HTERT-HM (cell line): Measurements from ENCODE around the gene KLHDC7B.

GRCh38 chr22:50464617-50465181, 10.1 kb downstream of the SBF1 start:
- RRBS = 86% methylated on average over 5 of the region's 33 CpGs

- RRBS = no CpG with 5 or more reads among the region's 9 CpGs
Observed at GRCh38 chr22:50470453-50471194, 4.2 kb downstream of the SBF1 start.

- RRBS = 45% methylated on average over 4 of the region's 19 CpGs
Observed at GRCh38 chr22:50473625-50474191, 1.1 kb downstream of the SBF1 start.

DNA sequence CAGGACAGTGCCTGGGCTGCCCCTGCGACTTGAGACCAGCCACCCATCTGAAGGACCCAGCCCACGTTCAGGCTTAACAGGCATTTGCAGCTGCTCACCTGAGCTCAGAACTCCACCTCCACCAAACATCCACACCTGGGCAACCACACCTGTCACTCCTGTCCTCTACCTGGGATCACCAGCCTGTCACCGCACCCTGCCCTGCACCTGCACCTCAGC, 1.0 kb downstream of the SCO2 start:
- RRBS = no CpG with 5 or more reads among the region's 3 CpGs

DNA sequence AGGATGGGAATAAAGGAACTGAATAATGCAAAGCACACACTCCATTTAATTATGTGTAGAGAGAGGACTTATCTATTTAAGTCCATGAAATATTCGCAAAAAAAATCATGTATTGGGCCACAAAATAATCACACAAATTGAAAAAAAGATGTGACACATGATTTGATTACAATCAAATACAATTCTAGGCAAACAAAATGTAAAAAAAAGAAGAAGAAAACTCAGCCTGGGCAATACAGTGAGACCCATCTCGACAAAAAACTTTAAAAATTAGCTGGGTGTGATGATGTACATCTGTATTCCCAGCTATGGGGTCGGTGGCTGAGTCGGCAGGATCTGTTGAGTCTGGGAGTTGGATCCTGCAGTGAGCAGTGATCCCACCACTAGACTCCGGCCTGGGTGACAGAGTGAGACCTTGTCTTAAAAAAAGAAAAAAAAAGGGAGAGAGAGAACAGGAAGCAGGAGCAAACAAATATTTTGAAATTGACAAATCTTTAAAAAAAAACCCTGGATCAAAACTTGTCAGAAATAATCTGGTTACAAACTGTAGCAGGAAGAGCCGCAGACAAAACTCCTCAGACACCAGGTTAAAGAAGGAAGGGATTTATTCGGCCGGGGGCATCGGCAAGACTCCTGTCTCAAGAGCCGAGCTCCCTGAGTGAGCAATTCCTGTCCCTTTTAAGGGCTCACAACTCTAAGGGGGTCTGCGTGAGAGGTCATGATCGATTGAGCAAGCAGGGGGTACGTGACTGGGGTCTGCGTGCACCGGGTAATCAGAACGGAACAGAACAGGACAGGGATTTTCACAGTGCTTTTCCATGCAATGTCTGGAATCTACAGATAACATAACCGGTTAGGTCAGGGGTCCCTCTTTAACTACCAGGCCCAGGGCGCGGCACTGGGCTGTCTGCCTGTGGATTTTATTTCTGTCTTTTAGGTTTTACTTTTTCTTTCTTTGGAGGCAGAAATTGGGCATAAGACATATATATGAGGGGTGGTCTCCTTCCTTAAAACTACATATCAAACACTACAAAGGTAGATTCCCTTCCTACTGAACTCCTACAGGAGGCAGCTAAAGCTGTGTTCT, 826 bp upstream of the ODF3B start:
- RRBS = 93% methylated on average over 2 of the region's 19 CpGs

DNA sequence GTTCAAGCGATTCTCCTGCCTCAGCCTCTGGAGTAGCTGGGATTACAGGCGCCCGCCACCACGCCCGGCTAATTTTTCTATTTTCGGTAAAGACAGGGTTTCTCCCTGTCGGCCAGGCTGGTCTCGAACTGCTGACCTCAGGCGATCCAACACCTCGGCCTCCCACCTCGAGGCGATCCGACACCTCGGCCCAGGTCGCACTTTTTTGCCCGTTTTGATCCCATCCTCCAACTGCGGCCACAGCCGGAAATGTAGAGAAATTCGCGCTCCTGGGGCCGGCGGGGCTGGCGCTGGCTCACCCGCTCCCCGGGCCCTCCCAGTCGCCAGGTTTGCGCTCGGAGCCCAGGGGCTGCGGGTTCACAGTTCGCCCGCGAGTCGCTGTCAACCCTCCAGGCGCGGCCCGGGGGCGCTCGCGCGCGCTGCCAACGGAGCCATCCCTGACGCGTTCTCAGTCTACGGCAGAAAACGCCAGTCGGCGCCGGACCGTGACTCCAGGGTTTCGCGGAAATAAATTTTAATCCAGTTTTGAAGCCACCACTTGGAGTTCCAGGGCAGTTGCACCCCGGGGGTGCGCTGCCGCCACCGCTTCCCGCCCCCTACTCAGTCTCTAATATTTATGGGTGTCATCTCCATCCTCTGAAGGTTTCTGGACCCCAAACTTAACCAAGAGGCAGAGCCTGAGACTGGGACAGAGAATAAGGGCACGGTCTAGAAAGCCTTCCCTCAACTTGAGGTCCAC, 1.6 kb upstream of the KLHDC7B start:
- RRBS = 7% methylated on average over 25 of the region's 58 CpGs

GRCh38 chr22:50545553-50546139, at the start of gene KLHDC7B:
Gene KLHDC7B, plus strand, starts transcription at chr22:50545899.
- RRBS = no CpG with 5 or more reads among the region's 8 CpGs

GRCh38 chr22:50607660-50608065, 7.1 kb downstream of the MAPK8IP2 start:
- RRBS = no CpG with 5 or more reads among the region's 7 CpGs

DNA sequence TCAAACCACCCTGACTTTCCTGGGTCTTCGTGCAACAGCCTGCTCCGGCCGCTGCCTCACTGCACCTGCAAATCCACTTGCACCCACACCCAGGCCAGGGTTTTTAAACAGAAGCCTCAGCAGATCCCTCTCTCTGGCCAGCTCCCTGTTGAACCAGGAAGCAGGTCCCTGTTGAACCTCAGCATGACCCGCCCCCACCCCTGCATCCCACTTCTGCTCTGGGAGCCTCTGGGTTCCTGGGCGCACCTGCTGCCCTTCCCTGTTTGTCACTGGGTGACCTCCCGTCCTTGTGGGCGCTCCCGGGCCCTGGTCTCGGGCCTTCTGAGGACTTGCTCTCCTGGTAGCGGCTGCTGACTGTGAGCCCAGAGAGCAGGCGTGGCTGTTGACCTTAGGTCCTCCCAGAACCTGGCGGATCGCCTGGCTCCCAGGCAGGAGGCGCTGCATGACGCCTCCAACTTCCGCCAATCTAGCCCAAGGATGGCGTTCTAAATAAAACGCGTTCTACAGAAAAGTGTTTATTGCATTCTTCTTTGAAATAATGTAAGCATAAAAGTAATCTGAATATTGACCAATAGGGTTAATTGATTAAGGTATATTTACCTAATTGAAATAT, 13.0 kb downstream of the MAPK8IP2 start:
- RRBS = no CpG with 5 or more reads among the region's 19 CpGs

DNA sequence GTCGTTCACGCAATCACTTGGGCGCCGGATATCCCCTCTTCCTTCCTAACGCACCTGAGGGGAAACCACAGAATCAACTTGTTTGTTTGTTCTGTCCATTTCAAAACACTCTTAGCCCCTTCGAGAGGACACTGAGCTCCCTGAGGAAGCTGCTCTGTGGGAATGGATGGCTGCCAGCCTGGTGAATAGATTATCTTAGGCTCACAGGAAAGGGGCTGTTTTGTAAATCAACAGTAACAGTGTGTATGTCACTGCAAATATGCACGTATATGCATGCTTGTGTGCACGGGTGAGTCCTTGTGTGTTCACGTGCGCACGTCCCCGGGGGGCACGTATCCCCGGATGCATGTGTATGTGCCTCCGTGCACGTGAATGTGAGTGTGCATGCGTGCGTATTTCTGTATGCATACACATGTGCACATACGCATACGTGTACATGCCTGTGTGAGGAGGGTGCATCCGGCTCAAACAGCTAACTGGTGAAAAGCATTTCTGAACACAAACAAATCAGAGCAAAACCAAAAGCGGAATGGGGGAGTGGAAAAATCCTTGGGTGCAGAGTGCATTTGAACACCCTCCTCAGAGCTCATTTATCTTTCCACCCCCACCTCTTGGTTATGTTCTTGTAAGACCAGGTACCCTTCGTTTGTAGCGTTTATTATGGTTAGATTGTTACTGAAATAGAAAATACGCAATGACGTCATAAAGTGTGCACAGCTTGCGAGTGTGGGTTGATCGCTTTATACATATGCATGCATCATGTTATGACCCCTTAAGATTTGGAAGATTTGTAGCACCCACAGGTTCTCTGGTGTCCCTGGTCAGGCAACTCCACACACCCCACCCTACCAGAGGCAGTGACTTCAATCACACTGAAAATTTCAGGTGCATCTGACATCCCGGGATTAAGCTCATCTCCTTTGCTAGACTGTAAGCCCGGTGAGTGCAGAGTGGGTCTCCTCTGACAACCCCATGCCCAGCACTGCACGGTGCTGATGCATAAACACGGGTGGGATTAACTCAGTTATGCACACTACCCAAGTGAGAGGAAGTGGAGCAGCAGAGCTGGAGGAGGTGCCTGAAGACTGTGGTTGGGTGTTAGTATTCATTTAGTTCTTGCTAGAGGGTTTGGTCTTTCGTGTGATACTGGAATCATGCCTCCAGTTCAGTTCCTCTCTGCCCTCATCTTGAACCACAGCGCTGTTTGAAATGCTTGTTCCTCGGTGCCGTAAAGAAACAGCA, 6.9 kb downstream of the ARSA start:
- RRBS = 17% methylated on average over 6 of the region's 36 CpGs

DNA sequence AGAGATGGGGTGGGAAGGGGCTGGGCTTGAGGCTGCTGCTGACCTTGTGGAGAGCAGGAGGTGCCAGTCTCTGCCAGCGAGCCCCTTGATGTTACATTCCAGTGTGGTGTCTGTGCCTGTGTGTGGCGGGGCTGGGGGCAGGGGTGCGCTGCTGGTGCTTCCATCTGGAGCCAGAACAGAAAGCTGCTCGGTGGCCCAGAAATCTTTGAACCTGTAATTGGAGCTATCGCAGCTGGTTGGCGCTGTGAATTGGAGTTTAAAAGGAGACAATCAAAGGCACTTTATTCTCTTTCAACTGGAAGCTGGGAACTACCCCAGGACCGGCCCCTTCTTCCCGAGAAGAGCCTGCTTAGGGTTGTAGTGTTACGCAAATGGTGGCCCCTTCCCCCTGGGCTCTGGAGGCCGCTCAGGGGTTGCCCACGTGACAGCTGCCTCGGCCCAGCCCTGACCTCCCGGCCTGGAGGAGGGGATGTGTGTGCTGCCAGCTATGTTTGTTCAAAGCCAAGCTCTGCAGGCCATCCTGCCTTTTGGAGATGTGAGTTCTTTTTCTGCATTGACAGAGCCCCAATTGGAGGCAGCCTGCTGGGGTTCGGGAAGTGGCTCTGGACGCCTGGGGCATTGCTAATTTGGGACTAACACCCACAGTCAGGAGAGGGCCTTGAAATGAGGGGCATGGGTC, 13.9 kb upstream of the ARSA start:
- RRBS = no CpG with 5 or more reads among the region's 15 CpGs

DNA sequence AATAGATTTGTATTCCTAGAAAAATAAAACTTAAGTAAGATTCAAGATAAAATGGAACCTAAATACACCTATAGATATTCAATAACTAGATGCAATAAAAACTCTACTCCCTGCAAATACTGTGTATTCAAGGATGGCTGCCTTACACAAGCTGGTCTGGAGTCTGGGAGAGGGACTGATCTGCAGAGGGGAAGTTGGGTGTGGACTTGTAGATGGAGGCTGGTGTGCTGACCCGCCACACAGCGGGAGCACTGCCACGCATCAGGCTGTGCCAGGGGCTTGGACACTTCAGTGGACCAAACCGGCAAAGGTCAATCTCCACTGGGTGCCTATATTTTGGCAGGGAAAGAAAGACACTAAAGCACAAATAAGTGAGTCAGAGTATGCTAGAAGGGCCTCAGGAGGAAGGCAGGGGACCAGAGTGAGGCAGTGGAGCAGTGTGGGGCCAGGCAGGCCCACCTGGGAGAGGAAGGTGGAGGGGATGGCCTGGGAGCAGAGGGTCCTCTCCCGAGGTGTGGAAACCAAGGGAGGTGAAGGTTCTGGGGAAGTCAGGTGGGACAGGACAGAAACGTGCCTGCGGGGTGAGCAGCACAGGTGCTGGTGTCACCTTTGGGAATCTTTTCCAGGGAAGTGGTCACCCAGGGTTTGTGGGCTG, 42.6 kb upstream of the ARSA start:
- RRBS = no CpG with 5 or more reads among the region's 7 CpGs

- RRBS = no CpG with 5 or more reads among the region's 9 CpGs
Observed at GRCh38 chr22:50734295-50734619, 3.7 kb upstream of the ACR start.

DNA sequence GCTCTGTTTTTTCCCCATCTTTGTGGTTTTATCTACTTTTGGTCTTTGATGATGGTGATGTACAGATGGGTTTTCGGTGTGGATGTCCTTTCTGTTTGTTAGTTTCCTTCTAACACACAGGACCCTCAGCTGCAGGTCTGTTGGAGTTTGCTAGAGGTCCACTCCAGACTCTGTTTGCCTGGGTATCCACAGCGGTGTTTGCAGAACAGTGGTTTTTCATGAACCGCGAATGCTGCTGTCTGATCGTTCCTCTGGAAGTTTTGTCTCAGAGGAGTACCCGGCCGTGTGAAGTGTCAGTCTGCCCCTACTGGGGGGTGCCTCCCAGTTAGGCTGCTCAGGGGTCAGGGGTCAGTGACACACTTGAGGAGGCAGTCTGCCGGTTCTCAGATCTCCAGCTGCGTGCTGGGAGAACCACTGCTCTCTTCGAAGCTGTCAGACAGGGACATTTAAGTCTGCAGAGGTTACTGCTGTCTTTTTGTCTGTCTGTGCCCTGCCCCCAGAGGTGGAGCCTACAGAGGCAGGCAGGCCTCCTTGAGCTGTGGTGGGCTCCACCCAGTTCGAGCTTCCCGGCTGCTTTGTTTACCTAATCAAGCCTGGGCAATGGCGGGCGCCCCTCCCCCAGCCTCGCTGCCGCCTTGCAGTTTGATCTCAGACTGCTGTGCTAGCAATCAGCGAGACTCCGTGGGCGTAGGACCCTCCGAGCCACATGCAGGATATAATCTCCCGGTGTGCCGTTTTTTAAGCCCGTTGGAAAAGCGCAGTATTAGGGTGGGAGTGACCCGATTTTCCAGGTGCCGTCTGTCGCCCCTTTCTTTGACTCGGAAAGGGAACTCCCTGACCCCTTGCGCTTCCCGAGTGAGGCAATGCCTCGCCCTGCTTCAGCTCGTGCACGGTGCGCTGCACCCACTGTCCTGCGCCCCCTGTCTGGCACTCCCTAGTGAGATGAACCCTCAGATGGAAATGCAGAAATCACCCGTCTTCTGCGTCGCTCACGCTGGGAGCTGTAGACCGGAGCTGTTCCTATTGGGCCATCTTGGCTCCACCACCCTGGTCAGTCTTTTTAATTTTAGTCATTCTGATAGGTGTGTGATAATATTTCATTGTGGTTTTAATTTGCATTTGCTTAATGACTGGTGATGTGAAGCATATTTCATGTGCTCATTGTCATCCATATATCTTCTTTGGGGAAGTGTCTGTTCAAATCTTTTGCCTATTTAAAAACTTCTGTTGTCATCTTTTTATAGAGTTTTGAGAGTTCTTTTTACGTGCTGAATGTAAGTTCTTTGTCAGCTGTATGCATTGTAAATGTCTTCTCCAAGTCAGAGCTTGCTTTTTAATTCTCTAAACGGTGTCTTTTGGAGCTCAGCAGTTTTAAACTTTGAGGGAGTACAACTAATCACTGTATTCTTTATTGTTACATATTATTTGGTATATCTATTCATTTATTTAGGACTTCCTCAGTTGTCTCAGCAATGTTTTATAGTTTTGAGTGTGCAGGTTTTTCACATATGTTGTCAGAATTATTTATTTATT, 18.8 kb downstream of the ACR start:
- RRBS = no CpG with 5 or more reads among the region's 42 CpGs

GRCh38 chr22:50806744-50807425, 23.4 kb upstream of the RABL2B start:
- RRBS = no CpG with 5 or more reads among the region's 82 CpGs